Thoracic aorta endothelial cell (primary cell): ENCODE measurements around a stretch of chr1.

DNA sequence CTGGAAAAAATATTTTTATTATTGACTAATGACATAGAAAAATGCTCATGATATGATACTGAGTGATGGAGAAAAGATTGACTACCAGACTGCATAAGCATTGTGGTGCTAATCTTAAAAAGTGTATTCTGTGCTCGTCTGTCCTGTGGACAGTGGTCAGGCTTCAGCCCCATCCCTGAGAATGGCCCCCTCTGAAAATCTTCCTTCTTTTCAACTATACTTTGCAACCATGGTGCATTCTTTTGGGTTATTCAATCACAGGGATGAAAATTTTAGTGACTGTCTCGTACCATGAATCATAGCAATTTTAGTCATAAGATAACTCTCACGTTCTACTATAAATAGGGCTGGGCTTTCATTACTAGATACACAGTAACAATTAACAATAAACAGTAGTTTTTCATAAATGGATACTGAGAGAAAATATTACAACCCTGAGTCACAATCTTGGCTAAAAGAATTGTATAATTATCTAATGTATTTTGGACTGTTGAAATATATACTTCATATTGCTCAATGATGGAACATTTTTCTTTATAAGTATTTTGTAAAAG, 96.0 kb downstream of the TEX35 start:
- CAGE, long polyA plus RNA = no peak

DNA sequence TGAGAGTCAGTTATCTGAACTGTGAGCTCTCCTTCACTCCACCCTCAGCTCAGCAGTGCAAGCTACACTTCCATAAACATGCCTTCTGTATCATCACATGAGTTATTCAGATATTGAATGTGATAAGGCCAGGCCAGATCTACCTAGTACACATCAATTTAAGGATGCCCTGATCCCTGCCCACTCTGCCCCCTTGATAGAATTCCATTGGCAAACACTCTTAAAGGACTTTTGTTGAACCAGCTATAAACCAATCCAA, 60.3 kb upstream of the FAM20B start:
- CAGE, long polyA plus RNA = no peak

GRCh38 chr1:179021886-179022221, 3.8 kb upstream of the FAM20B start:
- CAGE, long polyA plus RNA = no peak

GRCh38 chr1:179036138-179036882, 10.6 kb downstream of the FAM20B start:
- CAGE, long polyA plus RNA = no peak

DNA sequence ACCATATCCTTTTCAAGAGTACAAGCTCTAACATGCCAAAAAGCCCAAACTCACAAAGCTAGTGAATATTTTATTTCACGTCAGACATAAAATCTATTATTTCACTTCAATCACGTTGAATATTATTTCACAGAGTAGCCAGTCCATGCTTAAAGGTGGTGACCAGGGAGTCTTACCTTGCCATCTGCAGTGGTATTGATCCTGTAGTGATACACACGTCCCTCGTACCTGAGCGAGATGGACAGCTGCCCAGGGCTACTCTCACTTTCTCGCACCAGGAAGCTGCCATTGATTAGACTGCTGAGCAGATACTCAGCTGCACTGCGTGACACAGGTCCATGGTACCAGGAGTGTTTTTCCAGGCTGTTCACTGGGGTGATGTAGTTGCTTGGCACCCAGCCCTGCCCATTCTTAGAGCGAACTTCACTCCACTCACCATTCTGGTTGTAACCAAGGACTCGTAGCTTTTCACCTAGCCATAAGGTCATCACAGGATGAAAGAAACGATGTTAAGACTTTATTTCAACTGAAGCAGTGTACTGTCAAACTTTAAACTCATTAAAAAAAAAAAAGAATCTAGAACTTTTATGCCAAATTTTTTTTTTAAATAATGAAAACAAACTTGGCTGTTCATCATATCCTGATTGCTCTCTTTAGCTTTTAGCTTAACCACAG, 44.5 kb downstream of the TOR3A start:
- CAGE, long polyA plus RNA = no peak

GRCh38 chr1:179190756-179191435, 38.6 kb downstream of the ABL2 start:
- CAGE, long polyA plus RNA = no peak

GRCh38 chr1:179805028-179805326, 61.9 kb downstream of the FAM163A start:
- CAGE, long polyA plus RNA = no peak

DNA sequence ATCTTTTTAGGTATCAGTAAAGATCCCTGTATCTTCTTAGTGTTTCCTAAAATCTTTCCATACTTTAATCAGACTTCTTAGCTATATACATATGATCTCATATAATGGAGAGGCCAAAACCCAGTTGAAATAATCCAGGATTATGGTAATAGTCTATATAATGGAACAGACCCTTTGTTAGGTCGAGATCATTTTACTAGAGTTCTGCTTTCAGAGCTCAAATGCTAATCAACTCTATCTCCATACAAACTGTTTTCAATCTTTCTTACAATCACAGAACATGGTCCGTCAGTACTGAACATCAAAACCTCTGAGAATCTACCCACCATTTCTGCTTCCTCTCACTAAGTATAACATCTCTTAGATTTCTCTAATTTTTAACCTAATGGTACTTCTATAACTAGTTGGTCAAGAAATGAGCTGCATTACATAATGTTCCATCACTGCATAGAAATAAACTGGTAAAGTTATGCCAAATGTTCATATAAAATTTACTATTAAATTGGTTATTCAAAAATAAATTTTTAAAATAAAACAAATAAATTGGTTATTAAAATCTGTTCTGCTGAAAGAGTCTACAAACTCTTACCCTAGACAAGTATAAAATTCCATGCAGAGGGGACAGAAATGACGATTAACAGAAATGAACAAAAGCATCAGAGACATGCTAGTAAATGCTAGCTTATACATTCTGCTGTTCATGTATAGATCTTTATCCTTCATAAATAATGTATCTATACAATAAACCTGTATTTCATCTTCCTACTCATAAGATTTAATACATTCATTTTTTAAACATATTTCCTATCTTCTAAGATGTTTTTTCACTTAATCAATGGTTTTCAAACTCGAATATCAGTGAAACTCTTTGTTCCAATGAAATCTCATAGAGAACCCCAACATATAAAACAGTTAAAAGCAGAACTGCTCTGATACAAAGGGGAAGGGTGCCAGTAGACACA, 33.0 kb downstream of the TOR1AIP2 start:
- CAGE, long polyA plus RNA = no peak

- CAGE, long polyA plus RNA = no peak
These were observed 886 bp downstream of the TOR1AIP1 start for GRCh38 chr1:179883073-179883269.

- CAGE, long polyA plus RNA = no peak
These were observed 1.2 kb downstream of the TOR1AIP1 start for GRCh38 chr1:179883270-179883609.

- CAGE, long polyA plus RNA = no peak
These were observed 3.3 kb downstream of the TOR1AIP1 start for GRCh38 chr1:179885407-179885721.

GRCh38 chr1:179917343-179918046, 35.4 kb downstream of the TOR1AIP1 start:
- CAGE, long polyA plus RNA = no peak

GRCh38 chr1:179953880-179954232, 754 bp upstream of the CEP350 start:
- CAGE, long polyA plus RNA = no peak

GRCh38 chr1:179969313-179969512, 14.6 kb downstream of the CEP350 start:
- CAGE, long polyA plus RNA = no peak

DNA sequence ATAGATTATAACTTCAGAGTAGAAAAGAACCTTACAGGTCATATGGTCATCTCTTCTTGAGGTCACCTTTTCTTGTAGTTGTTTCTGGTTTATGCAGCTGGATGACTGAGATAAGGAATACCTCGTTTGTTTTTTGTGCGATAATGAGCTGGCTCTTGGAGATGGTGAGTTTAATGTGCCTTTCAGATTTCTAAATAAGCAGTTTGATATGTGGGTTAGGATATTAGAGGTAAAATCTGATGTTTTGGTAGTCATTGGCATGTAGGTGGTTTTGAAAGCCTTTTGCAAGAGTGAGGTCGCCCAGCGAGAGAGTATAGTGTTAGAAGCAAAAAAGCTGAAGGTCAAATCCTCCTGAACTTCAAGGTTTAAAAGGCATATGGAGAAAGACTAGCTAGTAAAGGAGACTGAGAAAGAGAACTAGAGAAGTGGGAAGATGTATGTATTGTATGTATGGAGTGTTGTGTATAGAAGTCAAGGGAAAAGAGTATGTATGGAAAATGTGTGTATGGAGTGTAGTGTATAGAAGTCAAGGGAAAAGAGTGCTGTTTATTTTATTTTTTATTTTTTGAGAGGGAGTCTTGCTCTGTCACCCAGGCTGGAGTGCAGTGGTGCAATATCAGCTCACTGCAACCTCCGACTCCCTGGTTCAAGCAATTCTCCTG, 17.5 kb downstream of the CEP350 start:
- CAGE, long polyA plus RNA = no peak

- CAGE, long polyA plus RNA = no peak
These were observed 42.0 kb downstream of the CEP350 start for GRCh38 chr1:179996335-179997194.

- CAGE, long polyA plus RNA = no peak
These were observed 79.2 kb downstream of the CEP350 start for GRCh38 chr1:180033768-180034302.

- CAGE, long polyA plus RNA = no peak
These were observed 99.0 kb downstream of the CEP350 start for GRCh38 chr1:180053648-180053972.

DNA sequence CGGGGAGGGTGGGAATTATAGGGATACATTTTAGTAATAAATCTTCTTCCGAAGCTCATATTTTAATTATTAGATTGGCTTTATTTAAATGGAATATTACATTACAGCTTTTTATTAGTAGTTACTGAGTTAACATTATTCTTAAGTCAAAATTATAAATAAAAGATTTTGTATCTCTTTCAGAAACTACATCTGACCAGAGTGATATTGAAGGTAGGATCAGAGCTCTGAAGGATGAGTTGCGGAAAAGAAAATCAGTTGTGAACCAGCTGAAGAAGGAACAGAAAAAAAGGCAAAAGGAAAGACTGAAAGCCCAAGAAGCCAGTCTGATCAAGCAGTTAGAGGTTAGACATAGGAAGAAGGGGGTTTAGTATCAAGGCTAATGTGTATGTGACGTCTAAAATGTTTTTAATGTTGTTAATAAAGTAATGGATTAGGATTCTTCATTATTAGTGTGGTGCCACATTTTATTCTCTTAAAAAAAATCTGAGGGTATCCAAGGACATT, 70.8 kb upstream of the QSOX1 start:
- CAGE, long polyA plus RNA = no peak

- CAGE, long polyA plus RNA = no peak
These were observed 13.4 kb downstream of the QSOX1 start for GRCh38 chr1:180167902-180168689.